Hair follicular keratinocyte (primary cell): ENCODE measurements around a stretch of chr18.

- RAMPAGE, long total RNA = no peak
Measured at GRCh38 chr18:76573263-76573811, 78.3 kb upstream of the ZNF516 start.

DNA sequence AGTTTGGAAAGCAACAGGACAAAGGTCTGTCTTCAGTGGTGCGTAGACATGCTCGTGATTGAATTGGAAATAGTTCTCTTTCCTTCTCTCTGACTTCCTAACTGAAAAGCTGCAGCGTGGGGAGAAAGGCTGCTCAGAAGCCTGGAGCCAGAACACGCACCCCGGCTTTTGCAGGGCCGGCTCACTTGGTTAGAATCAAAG lies 127.7 kb upstream of the ZNF516 start:
- RAMPAGE, long total RNA = no peak

DNA sequence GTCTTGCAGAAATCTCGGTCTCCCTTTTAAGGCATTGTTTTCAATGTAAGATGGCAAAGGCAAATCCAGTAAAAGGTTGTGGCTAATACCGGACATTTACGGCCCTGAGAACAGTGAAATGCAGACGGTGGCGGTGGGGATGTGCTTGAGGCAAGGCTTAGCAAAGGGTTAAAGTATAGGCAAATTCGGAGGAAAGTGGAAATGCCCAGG lies 114.7 kb upstream of the ZNF236 start:
- RAMPAGE, long total RNA = no peak

DNA sequence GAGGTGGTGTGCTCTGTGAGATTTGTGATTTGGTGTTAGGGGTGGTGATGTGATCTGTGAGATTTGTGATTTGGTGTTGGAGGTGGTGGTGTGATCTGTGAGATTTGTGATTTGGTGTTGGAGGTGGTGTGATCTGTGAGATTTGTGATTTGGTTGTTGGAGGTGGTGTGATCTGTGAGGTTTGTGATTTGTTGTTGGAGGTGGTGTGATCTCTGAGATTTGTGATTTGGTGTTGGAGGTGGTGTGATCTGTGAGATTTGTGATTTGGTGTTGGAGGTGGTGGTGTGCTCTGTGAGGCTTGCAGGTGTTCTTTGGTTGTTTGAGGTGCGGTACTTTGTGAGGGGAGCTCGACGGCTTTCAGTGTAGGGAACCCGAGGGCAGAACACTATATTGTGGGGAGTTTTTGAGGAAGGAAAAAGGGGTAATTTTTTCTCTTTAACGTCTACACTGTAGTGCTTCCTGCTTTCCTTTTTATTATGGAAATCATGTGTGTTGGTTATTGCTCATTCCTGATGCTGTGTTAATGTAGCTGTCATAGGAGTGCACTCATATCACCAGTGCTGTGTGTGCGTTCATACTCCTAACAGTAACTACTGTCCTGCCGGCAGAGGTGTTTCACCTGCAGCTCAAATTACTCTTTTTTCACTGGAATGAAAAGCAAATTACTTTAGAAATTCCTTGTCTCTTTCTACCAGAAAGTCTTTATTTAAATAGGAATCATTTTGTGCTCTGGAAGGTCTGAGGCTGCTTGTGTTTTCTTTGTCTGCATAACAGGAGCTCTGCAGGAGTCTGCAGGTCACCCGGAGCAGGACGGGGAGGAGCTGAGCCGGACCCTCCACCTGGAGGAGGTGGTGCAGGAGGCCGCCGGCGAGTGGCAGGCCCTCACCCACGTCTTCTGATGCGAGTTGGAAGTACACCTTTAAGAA lies 145.3 kb downstream of the ZNF236 start:
- RAMPAGE, long total RNA = no peak

DNA sequence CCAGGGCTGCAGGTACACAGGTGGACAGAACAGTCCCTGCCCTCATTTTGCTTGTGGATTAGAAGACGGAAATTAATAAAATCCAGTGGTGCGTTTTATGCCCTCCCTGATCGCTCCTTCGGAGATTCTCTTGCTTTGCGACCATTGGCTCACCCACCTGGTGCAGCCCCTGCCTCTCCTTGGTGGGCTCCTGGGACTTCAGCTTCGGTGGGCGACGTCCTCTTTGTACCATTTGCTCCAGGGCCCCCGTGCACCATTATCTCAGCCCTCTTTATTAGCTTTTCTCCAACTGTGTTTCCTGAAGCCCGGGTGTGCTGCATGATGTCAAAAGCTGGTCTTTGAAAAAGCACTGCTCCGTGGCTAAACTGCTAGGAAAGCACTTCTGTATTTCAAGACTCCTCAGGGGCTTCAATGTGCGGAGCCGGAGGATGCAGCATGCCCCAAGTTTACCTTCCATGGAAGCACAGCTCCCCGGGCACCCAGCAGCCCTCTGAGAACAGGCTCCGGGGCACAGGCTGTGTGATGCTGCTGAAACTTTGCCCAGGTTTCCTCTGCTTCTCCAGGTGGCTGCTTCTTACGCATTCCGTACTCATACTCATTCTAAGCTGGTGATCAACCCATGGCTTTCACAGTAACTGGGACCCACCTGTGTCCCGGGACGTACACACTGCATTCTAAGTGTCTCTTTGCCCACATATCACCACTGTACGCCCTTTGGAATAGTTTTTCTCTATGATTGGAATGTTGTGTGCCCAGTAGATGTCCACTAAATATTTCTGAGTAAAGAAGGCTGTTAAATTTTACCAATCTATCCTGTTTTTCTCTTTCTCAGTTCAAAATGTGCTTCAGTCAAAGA lies 97.7 kb downstream of the MBP start:
- RAMPAGE, long total RNA = no peak

DNA sequence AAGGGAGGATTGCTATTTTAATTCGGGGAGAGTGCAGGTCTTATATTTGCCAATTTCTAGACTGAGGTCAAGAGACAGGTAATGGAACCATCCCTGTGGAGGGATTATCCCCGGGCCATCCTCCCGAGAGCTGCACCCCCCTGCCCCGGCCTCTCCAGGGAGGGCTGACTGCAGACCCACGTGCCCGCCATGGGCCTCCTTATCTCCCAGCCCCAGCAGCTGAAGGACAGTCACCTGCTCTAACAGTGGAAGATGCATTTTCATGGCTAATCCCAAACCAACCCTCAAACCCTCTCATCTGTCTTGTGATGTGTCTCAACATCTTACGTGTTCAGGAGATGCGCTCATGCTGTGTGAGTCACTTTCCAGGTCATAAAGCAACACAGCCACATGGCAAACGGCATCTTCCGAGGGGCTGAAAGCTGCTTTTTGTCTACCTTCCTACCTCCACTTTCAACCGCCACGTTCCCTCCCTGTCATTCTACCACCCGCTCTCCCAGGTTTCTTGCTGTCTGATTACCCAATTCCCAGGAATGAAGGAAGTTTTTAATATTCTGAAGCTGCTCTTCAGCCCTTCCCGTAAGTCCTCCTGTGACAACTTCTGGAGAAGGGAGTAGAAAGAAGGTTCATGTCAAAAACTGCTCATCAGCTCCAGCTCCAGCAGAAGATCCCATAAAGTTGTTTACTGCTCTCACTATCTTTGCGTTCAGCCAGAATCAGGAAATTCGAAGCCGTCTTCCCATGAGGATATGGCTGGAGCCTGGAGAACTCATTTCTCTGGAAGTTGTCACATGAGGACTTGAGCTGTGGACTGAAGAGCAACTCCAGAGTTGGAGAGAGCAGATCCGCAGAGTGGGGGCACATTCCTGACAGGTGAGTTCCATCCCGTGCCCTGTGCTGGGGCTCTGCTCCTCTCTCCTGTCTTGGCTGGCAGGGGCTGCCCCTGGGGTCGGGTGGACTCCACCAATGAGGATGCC lies 54.4 kb downstream of the MBP start:
- RAMPAGE, long total RNA = no peak

DNA sequence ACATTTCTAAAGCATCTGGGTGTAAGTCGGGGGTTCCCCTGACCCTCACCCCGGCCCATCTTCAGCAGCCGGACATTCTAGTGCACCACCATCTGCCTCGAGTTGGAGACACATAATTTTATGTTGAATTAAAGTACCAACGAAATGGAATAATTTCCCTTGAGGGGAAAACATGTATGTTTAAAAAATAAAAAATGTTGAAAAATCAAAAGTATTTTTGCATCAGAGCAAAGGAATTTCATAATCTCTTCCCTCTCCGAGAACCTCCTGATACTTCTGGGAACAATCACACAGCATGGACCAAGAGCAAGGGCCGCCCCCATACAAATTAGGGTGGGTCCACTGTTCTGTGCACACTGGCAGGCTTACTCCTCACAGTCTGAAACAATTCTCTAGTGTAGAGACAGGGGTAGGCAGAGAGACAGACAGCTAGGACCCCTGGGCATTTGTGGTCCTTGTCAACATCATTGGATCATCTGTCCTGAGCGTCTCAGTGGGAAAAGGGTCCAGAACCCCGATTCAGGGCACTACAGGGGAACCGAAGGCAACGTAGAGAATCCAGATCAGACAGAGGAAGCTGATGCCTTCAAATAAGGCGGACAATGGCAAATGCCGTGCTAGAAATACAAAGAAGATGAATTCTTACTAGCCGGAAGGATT lies 29.1 kb downstream of the MBP start:
- RAMPAGE, long total RNA = no peak

- RAMPAGE, long total RNA = no peak
Measured at GRCh38 chr18:77103978-77104632, 28.5 kb downstream of the MBP start.

GRCh38 chr18:77110121-77110603 lies 22.4 kb downstream of the MBP start:
- RAMPAGE, long total RNA = no peak

DNA sequence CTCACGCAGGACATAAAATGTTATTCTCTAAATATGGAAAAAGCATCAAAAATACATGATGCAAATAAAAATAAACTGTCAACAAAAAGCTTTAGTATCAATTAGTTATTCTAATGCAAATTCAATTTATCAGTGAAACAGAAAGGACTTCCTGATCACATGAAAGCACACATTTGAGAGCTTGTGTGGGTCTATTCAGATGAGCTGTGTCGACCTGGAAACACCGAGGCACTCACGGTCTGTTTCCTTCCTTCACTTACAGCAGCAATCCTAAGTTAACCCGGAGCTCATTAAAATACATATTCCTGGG lies 9.3 kb downstream of the MBP start:
- RAMPAGE, long total RNA = no peak

GRCh38 chr18:77366795-77367338 lies 117.2 kb downstream of the GALR1 start:
- RAMPAGE, long total RNA = no peak

GRCh38 chr18:78122954-78123501 lies 856.6 kb upstream of the SALL3 start:
- RAMPAGE, long total RNA = no peak

DNA sequence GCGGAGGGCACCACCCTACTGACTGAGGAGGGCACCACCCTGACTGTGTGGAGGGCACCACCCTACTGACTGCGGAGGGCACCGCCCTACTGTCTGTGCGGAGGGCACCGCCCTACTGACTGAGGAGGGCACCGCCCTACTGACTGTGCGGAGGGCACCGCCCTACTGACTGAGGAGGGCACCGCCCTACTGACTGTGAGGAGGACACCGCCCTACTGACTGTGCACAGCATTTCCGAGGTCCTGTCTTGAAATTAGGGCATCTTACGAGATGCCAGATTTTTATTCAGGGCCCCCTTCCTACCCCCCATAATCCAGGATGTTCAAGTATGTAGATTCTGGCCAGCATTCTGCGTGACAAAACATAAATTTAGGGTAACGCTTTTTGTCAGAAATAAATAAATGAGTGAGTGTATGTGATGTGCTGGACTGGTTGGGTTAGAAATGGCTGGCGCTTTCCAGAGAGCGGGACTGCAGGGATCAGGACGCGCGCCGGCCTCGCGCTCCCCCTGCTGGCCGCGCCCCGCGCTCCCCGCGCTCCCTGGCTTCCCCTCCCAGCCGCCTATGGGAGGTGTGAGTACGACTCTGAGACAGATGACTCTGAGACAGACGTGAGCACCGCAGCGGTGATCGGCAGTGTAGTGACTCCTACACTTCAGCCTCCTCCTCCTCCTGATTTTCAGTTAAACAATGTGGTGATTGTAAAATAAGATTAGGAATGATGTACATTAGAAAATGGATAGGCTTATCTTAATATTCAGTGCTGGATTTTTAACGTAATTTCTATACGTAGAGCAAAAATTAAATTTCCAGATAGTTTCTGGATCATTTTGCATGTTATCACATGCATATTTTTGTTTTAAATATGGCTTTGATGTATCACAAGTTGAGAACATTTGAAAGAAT lies 149.3 kb upstream of the NFATC1 start:
- RAMPAGE, long total RNA = no peak

DNA sequence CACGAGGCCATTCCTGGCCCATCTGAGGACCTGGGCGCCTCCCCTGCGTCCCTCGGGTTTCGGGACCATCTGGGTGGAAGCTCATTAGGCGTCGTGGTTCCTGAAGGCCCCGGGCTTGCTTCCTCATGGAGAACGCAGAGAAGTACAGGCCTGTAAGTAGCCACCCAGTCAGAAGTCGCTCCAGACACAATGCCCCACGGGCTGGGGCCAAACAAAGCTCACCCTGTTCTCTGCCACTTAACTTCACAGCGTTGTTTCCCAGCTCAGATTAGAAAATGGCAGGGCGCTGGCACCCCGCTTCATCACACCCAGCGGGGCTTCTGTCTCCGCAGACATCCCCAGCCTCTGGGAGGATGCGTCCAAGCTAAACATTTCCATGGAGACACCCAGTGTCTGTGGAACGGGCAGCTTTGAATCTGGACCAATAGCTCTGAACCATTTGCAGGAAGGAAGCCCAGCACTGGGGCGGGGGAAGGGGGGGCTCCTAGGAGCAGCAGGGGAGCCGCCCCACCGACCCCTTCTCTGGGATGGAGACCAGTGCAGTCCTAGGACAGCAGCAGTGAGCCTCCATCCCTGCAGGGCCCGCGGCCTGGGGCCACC lies 2.4 kb downstream of the NFATC1 start:
- RAMPAGE, long total RNA = no peak

- RAMPAGE, long total RNA = no peak
Measured at GRCh38 chr18:79404495-79405062, 8.8 kb downstream of the NFATC1 start.

DNA sequence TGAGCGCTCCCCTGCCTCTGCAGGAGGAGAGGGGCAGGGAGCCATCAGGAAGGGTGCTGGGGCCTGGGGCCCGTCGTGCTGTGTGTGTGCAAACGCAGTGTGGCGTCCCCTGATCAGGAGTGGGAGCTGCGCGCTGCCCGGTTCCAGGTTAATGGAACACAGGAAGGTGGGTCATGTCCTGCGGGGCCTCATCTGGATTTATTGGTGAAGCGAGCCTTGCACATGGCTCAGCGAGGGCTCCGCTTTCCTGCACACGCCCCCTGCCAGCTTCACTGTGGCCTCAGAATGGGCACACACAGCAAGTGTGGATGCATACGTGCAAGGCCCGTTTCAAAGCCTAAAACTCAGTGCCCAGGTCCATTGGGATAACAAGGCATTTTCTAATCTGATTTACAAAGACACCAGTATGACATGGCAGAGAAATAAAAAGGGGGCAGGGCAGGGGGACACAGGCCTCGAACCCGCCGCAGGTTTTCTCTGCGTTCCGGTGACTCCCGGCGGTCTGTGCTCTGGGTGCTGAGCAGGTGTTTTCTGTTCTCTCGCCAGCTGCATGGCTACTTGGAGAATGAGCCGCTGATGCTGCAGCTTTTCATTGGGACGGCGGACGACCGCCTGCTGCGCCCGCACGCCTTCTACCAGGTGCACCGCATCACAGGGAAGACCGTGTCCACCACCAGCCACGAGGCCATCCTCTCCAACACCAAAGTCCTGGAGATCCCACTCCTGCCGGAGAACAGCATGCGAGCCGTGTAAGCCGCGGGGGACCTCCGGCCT lies 52.7 kb downstream of the NFATC1 start:
- RAMPAGE, long total RNA = no peak

GRCh38 chr18:79507429-79508586 lies 112.1 kb downstream of the NFATC1 start:
- RAMPAGE, long total RNA = no peak

DNA sequence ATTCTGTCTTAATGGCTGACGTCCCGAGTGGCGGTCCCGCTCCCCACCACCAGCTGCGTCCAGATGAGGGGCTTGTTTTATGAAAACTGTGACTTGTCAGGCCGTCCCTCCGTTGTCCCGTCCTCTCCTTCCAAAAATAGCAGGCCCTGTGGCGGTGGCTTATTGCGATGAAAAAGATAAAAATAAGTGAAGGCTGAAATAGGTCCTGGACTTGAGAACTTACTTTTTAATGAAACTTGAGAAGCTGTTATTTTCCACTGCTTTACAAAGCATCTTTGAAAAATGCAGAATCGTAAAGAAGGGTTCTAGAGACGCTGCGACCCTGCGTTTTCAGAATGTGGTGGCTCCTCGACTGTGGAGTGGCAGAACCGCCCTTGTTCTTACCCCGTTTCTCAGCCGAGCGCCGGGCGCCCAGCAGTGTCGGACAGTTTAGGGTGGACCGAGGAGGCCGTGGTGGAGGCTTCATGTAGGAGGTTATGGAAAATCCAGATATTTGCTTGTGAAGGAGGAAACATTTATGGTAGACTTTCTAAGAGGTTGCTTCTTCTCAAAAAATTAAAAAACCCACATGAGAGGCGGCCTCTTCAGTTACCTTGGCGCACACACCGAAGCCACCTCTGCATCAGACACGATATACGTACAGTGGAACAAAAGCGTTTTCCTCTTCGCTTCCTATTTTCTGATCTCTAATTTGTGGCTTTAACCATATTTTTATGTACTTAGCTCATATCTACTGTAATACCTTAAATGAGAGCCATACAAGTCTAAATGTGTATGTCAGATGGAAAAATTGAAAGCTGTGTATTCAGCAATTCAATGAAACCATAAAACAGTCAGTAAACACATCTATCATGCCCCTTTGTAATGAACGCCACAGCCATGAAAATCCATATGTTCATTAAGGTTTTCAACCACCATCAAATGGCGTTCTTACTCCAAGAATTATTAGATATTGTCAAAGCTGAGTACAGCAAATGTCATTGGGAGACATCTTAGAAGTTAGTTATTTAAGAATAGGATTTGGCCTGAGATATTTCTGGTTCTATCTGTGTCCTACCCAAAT lies 120.7 kb downstream of the NFATC1 start:
- RAMPAGE, long total RNA = no peak

DNA sequence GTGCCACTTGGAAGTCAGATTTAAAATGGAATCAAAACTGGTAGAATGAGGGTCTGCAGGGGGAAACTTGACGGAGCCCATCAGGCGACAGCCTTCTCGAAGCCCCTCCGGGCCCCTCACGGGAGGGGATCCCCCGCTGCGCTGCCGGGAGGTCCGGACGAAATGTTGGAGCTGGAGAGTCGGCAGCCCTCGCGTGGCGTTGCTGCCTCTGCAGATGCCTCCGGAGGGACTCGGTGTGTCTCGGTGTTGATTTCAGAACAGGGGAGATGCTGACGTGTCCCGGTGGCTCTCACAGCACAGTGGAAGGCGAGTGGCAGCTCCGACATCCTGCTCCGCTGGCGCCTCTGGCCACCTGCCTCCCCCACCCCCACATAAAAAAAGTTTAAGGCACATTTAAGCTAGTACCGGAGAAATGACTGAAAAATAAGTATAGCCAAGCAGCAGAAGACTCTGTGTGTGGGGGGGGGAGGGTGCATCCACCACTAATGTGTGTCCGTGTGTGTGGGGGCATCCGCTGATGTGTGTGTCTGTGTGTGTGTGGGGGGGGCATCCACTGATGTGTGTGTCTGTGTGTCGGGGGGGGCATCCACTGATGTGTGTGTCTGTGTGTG lies 124.4 kb downstream of the NFATC1 start:
- RAMPAGE, long total RNA = no peak

DNA sequence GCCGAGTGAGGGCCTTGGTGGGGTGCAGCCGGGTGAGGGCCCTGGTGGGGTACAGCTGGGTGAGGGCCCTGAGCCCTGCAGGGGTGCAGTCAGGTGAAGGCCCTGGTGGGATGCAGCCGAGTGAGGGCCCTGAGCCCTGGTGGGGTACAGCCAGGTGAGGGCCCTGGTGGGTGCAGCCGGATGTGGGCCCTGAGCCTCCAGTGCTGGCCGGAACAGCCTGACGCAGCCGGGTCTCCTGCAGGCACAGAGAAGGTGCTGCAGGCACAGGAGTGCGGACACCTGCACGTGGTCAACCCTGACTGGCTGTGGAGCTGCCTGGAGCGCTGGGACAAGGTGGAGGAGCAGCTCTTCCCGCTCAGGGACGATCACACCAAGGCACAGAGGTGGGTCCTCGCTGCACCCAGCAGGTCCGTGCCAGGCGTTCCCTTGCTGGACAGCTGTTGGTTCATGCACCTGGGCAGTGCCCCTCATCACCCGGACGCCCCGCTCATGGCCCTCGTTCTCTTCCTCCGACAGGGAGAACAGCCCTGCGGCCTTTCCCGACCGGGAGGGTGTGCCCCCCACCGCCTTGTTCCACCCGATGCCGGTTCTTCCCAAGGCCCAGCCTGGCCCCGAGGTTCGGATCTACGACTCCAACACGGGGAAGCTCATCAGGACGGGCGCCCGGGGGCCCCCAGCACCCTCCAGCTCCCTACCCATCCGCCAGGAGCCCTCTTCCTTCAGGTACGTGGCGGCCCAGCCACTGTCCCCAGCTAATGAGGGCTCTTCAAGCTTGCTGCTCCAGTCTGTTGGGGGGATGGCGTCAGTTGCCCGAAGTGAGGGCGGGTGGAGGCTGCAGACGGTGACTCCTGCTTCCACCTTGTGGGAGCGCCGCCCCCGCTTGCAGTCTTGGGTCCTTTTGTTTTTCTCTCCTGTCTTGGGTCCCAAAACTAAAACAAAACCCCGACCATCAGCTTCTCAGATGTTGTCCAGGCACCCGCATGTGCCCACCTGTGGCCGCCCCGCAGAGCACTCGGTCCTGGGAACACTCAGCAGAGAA lies 38.0 kb downstream of the CTDP1 start:
- RAMPAGE, long total RNA = no peak